ENCODE results near the gene UBAC1.

DNA sequence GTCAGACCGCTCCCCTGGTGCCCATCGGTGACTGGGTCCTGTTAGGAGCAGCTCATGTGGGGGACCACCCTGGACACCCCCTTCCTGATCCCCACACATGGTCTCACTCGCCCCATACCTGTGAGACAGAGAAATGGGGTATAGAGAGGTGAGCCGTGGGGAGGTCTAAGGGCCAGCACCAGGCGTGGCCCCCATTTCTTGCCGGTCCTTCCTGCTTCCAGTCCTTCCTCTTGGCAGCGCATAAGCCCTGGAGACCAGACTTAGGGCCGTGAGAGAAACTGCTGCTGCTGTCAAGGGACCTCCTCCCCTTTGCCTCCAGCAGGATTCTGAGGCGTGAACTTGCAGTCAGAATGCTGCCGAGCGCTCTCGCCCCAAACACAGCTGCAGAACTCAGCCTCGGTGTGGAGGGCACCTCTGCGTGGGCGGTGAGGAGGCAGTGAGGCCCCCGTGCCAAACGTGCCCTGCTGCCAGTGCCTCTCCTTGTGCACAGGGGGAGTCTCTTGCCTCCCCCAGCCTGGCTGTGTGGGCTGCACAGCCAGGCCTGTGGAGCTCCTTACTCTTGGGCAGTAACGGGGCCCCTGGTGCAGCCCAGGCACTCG lies 85.2 kb downstream of the RXRA start:
- RRBS: no CpG with 5 or more reads among the region's 19 CpGs

DNA sequence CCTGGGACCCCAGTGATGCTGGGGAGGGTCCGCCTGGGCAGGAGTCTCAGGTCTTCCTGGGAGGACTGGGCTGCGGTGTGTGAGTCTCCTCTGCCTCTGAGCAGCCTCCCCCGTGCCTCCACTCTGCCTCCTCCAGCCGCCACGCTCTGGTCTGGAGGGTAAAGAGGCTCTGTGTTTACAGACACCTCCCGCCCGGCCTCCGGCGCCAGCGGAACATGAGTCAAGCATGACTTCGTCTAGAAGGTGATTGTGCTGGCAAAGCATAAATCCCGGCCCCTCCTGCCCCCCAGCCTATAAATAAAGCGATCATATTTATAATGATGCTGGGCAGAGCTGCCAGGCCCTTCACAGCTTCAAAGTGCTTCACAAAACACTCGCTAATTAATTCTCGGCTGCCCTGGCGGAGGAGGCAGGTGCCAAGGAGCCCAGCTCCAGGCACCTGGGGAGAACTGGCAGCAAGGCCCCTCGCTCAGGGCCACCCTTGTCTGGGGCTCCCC lies 87.6 kb downstream of the RXRA start:
- RRBS: 5% methylated on average over 5 of the region's 17 CpGs

DNA sequence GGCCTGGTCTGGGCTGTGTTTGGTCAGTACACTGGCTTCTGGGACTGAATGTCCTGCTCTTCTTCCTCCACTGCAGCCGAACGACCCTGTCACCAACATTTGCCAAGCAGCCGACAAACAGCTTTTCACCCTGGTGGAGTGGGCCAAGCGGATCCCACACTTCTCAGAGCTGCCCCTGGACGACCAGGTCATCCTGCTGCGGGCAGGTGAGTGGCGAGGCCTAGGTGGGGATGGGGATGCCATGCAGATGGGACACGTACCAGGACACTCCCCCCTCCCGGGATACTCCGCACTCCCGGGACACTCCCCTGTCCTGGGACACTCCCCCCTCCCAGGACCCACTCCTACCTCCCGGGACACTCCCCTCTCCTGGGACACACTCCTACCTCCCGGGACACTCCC lies 95.3 kb downstream of the RXRA start:
- RRBS: 45% methylated on average over 2 of the region's 13 CpGs

DNA sequence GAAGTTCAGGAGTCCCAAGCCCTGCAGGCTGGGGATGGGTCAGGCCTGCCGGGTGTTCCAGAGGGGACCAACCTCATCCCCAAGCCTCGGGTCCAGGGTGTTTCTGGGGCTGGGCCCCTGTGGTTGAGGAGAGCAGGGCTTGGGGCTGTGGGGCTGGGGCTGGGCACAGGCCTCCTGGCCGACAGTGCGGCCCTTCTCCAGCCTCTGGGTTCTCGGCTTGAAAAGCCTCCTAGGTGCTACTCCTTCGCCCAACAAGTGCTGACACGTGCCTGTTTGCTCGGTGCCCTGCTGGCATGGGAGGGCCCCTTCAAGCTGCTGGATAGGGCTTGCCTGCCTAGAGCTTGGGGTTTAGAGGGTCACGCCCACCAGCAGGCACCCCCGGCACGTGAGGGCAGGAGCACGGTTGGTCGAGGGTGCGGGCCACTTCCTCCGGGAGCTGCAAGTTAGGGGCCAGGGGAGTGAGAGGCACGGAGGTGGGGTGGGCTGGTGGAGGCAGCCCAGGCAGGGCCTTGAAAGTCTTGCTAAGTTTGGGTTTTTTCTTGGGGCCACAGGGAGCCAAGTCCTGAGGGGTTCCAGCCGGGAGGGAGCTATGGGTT lies 106.2 kb downstream of the RXRA start:
- RRBS: 89% methylated on average over 7 of the region's 17 CpGs

- RRBS: no CpG with 5 or more reads among the region's 14 CpGs
These were observed 114.8 kb upstream of the COL5A1 start for GRCh38 chr9:134526790-134527315.

DNA sequence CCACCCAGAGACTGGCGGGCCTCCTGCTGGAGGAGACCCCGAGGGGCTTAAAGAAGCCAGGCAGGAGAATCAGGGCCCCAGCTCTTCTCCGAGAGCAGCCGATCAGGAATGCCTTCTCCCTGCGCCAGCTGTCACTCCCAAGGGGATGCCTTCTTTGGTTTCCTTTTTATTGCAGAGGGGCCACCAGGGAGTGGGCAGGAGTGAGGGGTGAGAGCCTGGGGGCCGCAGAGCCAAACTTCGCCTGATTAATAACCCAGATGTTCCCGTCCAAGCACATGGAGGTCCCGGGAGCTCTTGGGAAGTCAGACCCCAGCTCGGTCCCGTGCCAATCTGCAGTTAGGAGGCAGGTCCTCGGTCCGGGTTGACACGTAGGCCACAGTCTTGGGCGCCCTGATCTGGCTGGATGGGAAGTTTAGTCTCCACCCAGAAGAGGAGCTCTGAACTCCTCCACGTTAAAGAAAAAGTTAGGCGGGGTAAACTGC lies 653 bp upstream of the COL5A1 start:
- RRBS: 3% methylated on average over 4 of the region's 17 CpGs

DNA sequence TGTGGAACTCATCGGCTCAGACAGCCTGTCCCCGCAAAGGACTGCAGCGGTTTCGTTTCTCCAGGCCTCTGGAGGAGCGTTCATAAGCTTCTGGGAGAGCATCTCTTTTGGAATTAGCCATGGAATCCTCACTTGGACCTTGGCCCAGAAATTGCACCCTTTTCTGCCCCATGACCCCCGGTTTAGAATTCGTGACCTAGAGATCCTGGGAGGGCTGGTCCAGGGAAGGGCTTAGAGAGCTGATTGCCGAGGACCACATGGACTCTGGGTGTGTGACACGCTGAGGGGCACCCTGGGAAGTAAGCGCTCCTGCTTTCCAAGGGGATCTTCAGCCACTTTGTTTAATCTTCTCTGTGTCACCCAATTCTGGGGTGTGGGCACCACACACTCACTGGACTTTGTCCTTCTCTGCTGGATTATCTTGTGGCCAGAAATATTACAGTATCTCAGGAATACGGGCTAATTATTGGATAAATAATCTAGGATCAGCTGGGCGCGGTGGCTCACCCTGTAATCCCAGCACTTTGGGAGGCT lies 50.8 kb downstream of the COL5A1 start:
- RRBS: no CpG with 5 or more reads among the region's 13 CpGs

- RRBS: no CpG with 5 or more reads among the region's 17 CpGs
These were observed 71.3 kb downstream of the COL5A1 start for GRCh38 chr9:134712779-134713520.

- RRBS: no CpG with 5 or more reads among the region's 20 CpGs
These were observed 68.3 kb upstream of the FCN2 start for GRCh38 chr9:134812217-134812759.

- RRBS: 94% methylated on average over 3 of the region's 34 CpGs
These were observed 45.8 kb upstream of the FCN2 start for GRCh38 chr9:134834589-134835412.

DNA sequence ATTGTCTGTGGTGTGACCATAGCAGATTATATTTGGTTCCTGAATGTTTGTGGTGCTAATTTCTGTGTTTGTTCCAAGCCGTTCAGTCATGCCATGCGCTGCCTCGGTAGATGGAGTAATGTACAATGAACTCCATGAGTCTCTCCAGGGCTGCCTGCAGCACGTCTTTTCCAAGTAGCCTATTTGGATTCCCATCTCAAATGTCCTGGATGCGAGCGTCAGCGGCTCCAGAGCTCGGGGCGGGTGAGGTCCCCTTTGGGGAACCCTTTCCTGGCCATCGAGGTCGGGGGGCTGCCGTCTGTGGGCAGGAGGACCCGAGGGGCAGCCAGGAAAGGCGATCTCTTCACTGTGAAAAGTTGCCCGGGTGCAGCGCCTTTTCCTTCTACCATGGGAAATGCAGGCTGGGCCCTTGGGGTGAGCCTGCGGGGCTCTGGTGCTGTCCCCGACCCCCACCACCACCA lies 36.9 kb upstream of the FCN2 start:
- RRBS: no CpG with 5 or more reads among the region's 18 CpGs

GRCh38 chr9:134922337-134922877 lies 4.7 kb upstream of the FCN1 start:
- RRBS: no CpG with 5 or more reads among the region's 3 CpGs

DNA sequence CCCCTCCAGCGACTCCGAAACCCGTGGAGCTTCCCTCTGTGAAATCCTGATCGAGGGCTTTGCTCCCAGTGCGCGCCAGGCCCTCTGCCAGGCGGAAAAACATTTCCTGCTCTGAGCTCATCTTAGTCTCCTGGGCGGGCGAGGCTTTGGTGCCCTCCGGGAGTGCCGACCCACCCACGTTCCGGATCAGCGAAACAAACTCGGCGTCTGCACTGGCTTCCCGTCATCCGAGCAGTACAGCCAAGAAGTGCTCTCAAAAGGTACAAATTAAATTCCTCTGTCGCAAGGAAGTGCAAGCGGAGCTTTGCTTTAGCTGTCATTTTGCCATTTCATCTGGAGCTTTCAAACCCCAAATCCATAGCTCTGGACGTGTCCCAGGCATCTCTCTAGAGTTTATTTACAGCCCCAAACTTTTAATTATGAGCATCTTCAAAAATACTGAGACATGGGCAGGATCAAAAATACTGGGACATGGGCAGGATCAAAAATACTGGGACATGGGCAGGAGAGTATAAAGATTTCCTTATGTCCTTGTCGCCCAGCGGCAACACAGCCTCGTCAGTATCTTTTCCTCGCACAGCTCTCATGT lies 75.3 kb upstream of the FCN1 start:
- RRBS: no CpG with 5 or more reads among the region's 25 CpGs

DNA sequence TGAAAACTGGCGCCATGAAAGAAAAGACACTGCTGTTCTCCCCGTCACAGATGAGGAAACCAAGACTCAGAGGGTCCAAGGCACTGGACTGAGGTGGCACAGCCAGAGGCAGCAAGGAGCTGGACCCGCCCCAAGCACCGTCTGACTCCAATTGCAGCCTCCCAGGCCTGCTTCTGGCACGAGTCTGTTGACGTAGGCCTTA lies 193.2 kb downstream of the OLFM1 start:
- RRBS: no CpG with 5 or more reads among the region's 6 CpGs

GRCh38 chr9:135441289-135441906 lies 38.2 kb upstream of the PPP1R26 start:
- RRBS: no CpG with 5 or more reads among the region's 15 CpGs

DNA sequence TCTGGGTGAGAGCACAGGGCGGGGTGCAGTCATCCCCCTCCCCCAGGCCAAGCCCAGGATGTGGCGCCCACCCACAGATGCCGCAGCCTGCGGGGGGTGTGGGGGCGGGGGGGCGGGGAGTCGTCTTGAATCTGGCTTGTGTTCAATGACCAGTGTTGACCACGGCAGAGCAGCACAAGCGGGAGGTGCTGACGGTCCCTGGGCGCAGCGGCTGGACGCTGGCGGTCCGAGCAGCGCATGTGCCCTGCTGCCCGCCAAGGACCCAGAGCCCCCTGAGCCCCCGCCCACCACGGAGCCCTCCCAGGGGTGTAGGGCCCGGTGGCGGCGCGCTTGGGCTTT lies 398 bp upstream of the KCNT1 start:
- RRBS: no CpG with 5 or more reads among the region's 23 CpGs

- RRBS: no CpG with 5 or more reads among the region's 19 CpGs
These were observed 84.6 kb downstream of the CAMSAP1 start for GRCh38 chr9:135822689-135823215.

DNA sequence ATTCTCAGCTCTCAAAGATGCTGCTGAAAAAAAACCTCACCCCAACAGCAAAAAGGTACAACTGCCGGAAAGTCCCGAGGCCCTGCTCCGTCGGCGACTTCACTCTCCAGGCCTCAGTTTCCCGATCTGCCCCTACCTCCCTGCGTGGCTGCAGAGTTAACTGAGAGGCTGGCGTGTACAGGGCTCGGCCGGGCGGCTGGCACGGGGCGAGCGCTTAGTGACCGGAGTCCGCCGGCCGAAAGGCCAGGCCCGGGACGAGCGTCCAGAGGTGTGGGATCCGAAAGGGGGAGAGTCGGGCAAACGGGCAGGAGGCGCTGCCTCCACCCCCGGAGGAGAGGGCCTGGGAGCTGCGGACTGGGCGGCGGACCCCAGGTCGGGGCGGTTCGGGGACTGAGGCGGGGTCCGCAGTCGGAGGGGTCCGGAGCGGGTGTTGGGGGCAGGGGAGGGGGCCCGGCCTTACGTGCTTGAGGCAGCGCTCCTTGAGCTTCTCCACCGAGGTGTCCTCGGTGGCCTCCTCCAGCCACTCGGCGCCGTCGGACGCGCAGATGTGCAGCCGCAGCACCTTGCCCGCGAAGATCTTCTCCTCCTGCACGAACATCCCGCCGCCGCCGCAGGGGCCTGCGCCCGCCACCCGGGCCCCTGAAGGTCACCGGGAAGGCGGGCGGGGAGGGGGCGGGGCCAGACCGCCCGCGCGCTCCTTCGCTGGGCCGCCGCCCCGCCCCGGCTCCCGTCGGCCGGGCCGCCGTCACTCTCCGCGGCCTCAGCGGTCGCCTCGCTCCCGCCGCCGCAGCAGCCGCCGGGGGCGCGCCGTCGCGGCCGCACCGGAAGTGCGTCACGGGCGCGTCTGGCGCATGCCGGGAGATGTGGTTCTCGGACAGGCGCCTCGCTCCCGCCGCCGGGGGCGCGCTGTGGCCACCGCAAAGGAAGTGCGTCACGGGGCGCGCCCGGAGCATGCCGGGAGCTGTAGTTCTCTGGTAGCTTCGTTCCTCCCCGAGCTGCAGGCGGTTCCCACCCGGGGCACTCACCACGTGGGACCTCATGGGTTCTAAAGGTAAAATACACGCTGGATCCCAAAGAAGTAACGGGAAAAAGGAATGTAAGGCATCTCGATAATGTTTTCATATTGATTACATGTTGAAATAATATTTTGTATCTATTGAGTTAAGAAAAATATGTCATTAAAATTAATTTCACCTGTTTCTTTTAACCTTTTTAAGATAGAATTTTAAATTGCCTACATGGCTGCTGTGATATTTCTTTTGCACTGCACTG lies at the start of gene UBAC1:
Gene UBAC1 (minus strand): TSS at position 809 of the 1,272 bp plus-strand sequence.
- RRBS: 3% methylated on average over 60 of the region's 123 CpGs

- RRBS: 3% methylated on average over 42 of the region's 94 CpGs
These were observed 485 bp downstream of the TMEM250 start for GRCh38 chr9:136118036-136118743.

- RRBS: no CpG with 5 or more reads among the region's 16 CpGs
These were observed 33.7 kb downstream of the LHX3 start for GRCh38 chr9:136171047-136171877.

All from UCH-1 (cell line).